Endothelial cell (in vitro differentiated cells): ENCODE measurements around a stretch of chr3.

DNA sequence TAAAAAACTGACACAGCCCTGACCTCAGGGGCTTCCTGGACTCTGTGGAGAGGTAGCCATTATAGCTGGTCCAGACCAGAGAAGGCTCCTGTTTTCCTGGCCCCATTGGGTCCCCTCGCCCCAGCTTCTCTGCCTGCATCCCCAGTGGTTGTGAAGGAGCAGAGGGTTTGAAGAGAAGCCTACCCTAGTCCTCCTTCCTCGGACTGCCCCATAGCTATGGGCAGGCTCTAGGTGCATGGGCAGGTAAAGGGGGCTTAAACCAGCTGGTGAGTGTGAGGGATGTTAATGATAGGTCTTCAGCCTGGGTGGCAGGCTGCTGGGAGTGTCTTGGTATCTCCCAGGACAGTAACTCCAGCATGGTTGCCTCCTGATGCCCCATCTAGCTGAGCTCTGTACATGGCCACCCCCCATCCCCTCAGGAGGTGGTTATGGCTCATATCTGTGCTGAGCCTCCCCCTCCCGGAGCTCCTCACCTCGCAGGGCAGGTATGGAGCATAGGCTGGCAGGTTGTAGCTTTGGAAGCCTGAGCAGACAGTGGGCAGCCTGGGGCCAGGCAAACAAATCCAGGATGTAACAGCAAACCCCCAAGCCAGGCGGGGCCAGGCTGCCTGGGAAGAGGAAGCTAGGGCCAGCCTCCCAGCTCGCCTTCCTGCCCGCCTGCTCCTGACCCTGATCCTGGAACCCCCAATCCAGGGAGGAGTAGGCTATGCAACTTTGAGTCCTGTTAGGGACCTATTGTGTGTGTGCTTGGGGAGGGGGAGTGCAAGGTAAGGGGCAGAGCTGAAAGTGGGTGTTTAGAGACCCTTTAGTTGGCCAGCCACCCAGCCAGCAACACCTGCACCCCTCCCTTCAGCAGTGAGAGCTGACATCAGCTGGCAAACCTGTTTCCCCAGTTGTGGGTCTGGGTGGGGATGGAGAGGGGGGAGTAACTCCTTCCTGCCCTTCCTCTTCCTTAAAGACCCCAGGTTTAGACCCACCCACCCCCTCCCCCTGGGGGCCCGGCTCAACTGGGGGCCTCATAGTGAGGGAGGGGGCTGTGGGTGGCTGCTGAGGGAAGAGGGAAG lies 2.3 kb downstream of the NBEAL2 start:
- PRO-cap: bidirectional peak, plus-strand start at position 639 of the sequence, minus-strand start at position 536 of the sequence

- PRO-cap: no peak
Observed at GRCh38 chr3:46994549-46995073, 15.1 kb downstream of the NBEAL2 start.

GRCh38 chr3:46997184-46998301 lies 18.1 kb downstream of the NBEAL2 start:
- PRO-cap: no peak

DNA sequence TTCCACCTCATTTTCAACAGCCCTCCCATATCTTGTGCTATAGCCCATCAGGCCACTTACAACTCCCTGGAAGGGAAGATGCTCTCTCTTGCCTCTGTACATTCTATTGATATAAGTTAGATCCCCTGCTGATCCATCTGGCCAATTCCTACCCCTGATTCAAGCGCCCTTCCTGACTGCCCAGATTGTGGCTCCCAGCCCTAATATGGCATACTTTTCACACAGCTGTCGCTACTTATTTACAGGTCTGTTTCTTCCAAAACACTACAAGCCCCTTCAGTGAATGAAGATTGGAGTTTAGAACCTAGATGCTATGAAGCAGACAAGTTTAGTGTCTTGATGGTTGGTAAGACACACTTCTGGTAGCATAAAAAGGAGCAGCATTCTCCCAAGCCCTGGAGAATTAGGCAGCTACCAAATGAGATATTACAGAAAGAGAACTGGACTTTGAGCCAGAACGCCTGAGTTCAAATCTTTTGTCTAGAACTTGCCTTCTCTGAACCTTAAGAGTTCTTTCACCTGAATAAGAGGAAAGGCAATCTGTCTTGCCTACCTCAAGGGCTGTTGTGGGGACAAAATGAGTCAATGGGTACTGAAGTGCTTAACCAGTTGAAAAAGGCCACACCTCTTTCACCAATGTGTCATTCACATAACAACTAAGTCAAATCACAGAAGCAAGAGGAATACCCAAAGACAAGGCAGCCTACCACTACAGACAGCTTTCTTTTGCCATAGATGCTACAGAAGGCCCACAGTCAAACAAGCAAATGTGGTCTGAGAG lies 39.5 kb downstream of the NBEAL2 start:
- PRO-cap: no peak

DNA sequence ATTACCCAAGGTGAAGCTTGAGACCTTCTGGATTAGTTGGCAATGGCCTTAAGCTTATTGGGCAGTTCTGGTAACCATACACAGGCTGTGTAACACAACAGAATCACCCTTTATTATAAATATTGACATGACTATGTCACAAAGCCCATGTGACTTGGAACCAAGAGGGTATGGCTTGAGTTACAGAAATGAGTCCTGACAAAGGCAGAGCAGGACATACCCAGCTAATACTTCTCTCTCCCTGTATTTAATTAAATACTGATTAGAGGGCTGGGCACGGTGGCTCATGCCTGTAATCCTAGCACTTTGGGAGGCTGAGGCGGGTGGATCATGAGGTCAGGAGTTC lies 43.4 kb downstream of the NBEAL2 start:
- PRO-cap: no peak

DNA sequence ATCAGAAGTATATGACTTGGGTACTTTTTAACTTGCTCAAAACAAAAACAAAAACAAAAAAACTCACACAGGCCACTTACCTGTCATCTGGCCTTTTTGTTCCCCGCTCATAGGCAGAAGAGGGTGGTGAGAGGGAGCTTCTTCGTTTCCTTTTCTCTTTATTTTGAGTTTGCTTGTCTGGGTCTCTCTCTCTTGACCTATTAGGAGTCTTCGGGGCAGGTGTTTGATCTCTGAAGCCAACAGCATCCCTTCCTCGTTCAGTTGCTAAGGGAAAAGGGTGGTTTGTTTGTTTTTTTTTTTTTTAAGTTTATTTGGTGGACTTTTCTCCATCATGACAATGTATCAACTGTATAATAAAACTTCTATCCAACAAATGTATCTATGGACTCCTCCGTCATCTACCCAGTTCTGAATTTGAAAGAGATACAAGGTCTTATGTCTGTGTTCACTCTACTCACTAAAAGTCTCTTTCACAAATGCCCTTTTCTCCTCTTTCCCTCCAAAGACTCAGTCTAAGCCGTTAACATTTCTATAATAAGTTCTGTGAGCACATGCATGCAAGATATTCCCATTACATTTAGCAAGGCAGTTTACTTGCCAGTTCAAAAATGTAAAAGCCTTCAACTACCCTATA lies 82.7 kb downstream of the NBEAL2 start:
- PRO-cap: no peak

DNA sequence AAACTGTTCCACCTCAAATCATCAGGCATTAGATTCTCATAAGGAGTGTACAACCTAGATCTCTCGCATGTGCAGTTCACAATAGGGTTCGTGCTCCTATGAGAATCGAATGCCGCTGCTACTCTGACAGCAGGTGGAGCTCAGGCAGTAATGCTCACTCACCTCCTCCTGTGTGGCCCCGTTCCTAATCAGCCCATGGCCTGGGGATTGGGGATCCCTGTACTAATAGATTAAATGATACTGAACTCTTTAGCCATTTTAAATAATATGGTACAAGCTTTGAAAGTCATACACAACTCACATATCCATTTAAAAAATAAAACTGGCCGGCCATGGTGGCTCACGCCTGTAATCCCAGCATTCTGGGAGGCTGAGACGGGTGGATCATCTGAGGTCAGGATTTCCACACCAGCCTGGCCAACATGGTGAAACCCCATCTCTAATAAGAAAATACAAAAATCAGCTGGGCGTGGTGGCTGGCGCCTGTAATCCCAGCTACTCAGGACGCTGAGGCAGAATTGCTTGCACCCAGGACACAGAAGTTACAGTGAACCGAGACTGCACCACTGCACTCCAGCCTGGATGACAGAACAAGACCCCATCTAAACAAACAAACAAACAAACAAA lies 76.4 kb downstream of the SETD2 start:
- PRO-cap: no peak

GRCh38 chr3:47123874-47124663 lies 39.8 kb downstream of the SETD2 start:
- PRO-cap: no peak

DNA sequence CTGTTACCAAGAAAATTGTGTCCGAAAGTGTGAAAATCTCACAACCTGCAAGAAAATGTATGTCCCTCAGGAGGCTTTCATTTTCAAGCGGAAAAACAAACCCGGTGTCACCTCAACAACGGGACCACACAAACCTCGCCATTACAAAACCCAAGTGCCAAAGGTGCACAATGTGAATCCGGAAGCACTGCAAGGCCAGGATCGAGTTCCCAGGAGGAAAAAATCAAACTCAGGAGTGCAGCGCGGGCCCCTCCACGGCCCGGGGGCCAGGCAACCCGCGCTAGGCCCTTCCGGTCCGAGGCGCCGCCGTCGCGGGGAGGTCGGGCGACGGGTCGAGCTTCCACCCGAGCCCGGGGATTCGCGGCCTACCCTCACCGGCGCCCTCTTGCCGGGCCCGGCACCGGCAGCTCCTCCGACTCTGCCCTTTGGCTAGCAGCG lies 835 bp downstream of the SETD2 start:
- PRO-cap: bidirectional peak, plus-strand start at position 226 of the sequence, minus-strand start at position 156 of the sequence

DNA sequence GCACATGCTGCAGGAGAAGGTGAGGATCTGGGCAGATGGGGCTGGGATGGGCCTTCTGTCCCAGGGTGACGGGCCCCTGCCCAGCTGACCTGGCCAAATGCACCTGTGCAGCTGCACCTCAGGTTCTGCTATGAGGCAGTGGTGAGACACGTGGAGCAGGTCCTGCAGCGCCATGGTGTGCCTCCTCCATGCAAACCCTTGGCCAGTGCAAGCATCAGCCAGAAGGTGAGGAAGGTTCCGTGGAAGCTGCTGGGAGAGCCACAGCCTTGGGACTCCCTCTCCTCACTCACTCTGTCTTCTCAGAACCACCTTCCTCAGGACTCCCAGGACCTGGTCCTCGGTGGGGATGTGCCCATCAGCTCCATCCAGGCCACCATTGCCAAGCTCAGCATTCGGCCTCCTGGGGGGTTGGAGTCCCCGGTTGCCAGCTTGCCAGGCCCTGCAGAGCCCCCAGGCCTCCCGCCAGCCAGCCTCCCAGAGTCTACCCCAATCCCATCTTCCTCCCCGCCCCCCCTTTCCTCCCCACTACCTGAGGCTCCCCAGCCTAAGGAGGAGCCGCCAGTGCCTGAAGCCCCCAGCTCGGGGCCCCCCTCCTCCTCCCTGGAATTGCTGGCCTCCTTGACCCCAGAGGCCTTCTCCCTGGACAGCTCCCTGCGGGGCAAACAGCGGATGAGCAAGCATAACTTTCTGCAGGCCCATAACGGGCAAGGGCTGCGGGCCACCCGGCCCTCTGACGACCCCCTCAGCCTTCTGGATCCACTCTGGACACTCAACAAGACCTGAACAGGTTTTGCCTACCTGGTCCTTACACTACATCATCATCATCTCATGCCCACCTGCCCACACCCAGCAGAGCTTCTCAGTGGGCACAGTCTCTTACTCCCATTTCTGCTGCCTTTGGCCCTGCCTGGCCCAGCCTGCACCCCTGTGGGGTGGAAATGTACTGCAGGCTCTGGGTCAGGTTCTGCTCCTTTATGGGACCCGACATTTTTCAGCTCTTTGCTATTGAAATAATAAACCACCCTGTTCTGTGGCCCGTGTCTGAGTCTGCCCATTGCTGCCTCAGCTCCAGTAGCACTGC lies 31.9 kb downstream of the PTPN23 start:
- PRO-cap: no peak

DNA sequence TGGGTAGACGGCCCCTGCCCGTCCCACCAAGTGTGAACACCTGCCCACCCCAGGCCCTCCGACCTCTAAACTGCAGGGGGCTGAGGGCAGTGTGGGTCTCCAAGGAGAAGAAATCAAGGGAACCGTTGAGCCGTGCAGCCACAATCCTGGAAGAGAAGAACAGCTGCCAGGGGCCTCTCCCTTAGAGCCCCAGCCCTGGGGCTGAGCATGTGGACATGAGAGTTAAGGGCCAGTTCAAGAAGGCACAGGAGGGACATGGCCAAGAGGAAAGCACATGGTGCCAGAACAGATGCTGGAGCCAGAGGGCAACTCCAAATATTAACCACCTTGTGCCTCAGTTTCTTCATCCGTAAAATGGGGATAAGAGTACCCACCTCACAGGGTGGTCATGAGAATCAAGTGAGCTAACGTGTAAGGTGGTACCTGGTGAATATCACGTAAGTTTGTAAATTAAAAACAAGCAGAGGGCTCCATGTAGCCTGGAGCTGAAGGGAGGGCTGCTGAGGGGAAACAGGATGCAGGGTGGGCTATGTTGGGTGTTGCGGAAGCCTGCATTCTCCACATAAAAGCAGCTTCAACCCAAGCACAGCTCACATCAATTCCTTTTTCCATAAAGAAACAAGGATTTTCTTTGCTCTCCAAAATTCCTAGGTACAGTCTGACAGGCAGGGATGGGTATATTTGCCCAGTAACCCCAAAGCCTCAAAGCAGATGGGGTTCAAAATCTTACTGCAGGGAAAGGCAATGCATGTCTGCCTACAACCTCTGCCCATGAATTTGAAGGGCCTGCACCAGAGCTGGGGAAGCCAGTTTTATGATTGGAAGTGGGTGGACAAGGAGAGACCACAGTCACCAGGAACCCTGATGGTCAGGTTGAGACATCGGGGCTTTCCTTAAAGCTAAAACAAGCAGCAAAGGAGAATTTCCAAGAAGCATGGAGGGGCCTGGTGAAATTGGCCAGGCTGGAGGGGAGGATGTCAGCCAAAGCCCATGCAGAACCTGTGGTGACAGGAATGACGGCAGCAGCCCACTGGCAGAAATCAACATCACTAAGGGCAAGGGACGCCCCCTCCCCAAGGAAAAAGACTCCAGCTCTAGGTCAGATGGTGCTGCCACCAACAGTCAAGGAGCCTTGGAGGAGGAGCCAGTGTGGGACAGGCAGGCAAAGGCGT lies 34.6 kb downstream of the PTPN23 start:
- PRO-cap: no peak

- PRO-cap: no peak
Observed at GRCh38 chr3:47421476-47422029, 40.7 kb downstream of the PTPN23 start.

GRCh38 chr3:47422030-47422364 lies 41.2 kb downstream of the PTPN23 start:
- PRO-cap: no peak

DNA sequence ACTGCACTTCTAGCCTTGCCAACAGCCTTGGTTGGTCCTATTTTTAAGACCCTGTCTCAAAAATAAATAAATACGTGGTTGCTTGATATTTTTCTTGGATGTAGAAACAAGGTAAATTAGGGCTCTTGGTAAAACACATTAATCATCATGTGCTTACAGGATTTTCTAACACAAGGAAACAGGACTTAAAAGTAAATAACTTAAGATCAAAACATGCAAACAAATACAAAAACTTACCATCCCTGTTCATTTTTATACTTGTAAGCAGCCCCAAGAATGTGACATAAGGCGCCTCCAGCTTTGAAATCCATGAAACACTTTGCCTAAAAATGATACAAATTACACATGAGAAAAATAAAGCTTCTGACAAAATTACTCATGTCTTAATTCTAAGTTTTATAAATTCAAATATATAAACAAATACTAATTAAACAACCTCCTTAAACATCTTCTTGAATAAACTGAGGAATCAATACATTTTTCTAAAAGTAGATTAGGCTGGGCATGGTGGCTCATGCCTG lies 36.0 kb downstream of the SMARCC1 start:
- PRO-cap: no peak

- PRO-cap: no peak
Observed at GRCh38 chr3:47887983-47888634, 85.2 kb downstream of the DHX30 start.

DNA sequence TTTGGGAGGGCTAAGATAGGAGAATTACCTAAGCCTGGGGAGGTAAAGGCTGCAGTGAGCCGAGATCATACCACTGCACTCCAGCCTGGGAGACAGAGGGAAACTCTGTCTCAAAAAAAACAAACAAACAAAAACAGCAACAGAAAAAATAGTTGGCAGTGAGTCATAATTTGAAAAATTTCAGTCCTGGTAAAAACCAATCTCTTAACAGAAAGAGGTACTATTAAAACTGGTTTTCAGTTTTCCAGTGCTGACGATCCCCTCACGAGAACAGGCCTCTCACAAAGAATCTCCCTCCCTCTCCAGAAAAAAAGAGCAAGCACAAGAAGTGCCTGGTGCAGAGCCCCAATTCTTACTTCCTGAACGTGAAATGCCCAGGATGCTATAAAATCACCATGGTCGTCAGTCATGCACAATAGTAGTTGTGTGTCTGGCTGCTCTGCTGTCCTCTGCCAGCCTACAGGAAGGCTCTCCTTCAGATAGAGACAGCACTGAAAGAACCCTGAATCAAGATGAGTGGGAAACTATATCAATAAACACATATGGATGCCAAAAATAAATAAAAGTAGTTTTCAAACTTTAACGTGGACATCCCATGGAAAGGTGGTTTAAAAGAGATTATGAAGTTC lies 22.9 kb upstream of the MAP4 start:
- PRO-cap: bidirectional peak, plus-strand start at position 413 of the sequence, minus-strand start at position 302 of the sequence

DNA sequence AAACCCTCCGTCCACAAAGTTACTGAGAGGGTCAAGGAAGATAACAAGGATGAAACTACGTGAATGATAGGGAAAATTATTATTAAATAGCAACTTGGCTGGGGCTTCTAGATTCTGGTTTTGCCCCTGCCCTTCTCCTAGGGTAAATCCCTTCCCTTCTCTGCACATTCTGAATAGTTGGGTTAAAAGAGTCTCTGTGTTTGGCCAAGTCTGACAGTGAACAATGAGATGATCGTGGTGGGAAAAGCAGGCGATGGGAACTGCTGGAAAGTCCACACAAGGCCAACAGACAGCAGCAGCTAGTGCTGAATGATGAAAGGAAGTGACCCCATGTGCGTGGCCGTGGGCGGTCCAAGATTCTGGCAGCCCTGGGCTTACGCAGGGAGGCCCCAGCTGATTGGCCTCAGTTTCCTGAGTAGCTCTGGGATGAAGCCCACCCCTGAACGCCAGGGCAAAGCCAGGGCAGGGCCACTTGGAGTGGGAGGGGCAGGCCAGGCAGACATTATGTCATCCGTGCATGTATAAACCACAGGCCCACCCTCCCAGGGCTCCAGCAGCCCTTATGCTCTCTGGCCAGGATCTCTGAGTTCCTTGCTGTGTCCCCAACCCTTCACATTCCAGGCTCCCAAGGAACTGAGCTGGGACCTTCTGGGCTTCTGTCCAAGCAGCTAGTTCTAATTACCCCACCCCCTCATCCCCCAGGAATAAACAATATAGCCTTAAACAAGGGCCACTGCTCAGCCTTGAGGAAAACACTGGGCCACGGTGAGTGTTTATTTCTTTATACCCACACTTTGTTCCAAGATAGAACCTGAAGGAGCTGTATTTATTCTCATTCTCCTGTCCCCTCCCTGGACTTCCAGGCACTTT lies 57.8 kb downstream of the CDC25A start:
- PRO-cap: no peak

DNA sequence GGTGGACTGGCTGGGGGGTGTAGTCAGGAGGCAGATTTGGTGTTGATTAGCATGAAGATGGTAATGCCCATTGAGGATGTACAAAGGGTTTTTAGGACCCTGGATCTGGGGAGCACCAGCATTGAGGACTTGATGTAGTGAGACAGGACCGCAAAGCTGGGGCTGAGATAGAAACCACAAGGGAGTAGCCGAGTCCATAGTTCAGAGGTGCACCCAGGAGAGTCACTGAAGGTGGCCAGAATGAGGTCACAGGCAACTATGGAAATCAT lies 2.7 kb upstream of the CDC25A start:
- PRO-cap: no peak

- PRO-cap: unidirectional peak, plus-strand start at chr3:48268117
Observed at GRCh38 chr3:48267893-48269134, 27.4 kb downstream of the ZNF589 start.

- PRO-cap: no peak
Observed at GRCh38 chr3:48433542-48434248, 3.8 kb upstream of the PLXNB1 start.